Thoracic aorta endothelial cell (primary cell): ENCODE data around the gene METRNL.

GRCh38 chr17:83077834-83078264 lies 1.6 kb upstream of the METRNL start:
- CAGE, long polyA plus RNA: no peak

GRCh38 chr17:83078265-83078510 lies 1.2 kb upstream of the METRNL start:
- CAGE, long polyA plus RNA: no peak

- CAGE, long polyA plus RNA: no peak
Measured at GRCh38 chr17:83078511-83079304, 701 bp upstream of the METRNL start.

DNA sequence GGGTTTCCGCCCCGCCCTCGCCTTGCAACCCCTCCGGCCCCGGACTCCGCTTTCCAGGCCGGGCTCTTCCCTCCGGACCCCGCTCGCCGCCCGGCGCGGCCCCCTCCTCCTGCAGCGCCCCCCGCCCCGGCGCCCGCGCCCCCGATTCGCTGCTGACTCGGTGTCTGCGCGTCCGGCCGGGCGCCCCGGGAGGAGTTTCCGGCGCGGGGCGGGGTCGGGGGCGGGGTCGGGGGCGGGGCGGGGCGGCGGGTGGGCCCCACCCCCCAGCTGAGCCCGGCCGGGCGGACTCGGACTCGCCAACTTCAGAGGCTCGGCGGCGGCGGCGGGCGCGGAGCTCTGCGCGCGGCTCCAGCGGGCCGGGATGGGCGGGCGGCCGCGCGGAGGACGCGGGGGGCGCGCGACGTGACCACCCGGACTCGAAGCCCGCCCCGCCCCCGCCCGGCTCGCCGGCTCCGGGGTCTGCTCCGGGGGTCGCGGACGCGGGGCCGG lies at the start of gene METRNL:
METRNL (plus strand) TSS at position 305 of the 489 bp plus-strand sequence.
- CAGE, long polyA plus RNA: no peak

GRCh38 chr17:83086492-83087432 lies 7.4 kb downstream of the METRNL start:
- CAGE, long polyA plus RNA: no peak

GRCh38 chr17:83090996-83092349 lies 12.1 kb downstream of the METRNL start:
- CAGE, long polyA plus RNA: no peak

DNA sequence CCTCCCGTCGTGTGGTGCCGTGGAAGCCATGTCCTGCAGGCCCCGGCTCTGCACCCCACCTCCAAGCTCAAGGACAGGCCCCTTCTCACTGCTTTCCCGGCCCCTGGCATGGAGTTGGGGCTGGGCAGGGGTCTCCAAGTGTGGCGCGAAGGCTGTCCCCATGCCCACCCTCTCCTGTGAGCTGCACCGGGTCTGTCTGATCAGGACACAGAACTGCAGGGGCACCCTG lies 14.2 kb downstream of the METRNL start:
- CAGE, long polyA plus RNA: no peak

- CAGE, long polyA plus RNA: no peak
Measured at GRCh38 chr17:83152998-83153848, 73.8 kb downstream of the METRNL start.

GRCh38 chr17:83184153-83184598 lies 104.8 kb downstream of the METRNL start:
- CAGE, long polyA plus RNA: no peak

GRCh38 chr17:83195637-83196442 lies 116.4 kb downstream of the METRNL start:
- CAGE, long polyA plus RNA: no peak